ENCODE results near the genes TMCC1 and CPNE4.

DNA sequence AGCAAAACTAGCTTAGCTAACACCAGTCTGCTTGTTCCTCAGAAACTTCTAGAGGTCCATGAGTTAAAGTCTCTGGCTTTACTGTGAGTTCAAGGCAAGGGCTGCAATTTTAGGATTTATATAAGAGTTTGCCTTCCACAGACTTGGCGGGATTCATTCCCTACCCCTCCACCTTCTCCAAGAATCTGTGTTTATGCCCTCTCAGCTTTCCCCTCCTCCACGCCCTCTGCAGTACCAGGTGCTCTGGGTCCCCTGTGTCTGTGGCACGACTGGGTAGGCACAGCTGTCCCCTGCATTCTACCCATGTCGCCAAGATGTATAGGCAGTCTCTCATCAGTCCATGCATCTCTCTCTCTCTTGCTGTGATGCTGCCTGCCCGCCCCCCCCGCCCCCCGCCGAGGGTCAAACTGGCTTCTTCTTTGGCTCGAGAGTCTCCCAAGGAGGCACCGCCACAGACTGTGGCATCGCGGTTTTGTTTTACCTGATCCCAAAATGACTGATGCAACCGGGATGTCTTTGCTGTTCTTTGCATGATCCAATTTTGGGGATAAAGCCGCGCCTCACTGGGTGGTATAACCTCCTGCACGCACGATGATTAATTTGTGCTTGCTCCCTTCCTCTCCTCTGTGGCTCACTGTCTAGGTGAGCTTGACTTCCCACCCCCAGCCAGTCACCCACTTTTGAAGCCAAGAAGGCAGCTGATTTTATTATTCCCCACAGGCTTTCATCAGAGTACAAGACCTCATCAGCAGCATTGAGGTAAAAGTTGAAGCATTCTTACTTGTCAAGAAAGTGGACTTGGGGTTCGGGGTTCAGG is 43.7 kb downstream of the EFCAB12 start:
- PRO-cap, 2 experiments = no peak in any of the 2 experiments

- PRO-cap, 2 experiments = no peak in any of the 2 experiments
Measured at GRCh38 chr3:129417312-129417839, 11.1 kb downstream of the EFCAB12 start.

DNA sequence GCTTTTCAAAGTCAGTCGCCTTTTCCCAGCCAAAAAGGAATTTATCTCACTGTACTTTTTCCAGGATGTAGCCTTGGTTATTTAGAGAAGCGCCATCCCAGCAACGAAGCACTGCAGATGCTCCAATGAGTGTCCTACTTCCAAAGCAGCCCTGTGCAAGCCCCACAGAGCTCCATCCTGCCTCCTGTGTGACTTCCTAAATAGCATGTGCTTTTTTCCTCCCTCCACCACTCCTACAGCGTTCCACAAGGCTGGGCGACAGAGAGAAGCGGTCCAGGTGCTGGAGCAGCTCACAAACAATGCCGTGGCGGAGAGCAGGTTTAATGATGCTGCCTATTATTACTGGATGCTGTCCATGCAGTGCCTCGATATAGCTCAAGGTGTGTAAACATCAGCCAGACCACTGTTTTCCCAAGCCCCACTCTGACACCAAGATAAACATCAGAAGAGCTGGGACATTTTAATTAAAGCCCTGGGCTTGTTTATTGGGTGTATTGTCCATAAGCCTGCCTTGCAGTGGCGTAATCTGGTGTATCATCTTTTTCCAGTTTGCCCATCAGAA is 22.2 kb upstream of the RHO start:
- PRO-cap, 2 experiments = no peak in any of the 2 experiments

DNA sequence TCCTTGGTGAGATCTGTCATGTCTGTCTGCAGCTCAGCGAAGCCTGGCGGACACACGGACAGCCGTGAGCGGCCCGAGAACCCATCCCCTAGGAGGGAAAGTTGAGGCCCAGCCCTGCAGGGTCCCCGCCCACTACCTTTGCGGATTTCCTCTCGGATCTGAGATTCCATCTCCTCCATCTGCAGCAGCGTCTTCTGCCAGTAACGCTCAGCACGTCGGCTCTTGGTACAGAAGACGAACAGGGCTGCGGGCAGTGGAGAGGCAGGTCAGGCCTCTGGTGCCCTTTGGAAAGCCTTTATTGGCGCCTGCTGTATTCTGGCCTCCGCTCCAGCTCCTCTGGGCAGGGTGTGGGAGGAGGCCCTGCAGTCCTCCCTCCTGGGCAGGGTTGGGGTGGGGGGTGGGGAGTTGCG is 24.6 kb downstream of the H1-8 start:
- PRO-cap, 2 experiments = no peak in any of the 2 experiments

DNA sequence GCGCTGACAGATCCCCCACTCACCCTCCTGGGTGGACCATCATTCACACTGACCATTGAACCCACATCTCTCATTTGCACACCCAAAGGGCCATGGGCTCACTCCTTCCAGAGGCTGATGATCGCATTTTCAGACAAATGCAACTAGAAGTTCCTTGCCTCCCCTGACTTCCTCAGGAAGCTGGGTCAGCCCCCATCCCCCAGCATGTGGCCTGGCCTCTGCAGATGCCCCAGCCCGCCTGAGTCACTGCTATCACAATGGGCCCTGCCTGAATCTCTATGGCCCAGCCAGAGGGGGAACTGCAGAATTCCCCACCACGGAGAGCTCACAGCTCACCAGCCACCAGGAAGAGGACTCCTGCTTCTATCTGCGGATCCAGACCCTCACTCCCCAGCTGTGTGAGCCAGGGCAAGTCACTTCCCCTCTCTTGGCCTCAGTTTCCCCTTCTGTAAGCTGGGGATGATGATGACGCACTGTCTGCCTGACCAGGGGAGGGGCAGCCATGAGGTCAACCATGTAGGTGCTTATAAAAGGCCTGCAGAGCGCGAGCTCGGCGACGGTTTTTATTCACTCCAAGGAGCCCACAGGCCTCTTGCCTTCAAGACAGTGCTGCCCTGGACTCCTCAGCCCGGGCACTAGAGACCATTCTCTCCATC is 6.9 kb downstream of the PLXND1 start:
- PRO-cap, 2 experiments = peak in 1 of 2 experiments; most common plus-strand start position 556 of the sequence (in 1)

DNA sequence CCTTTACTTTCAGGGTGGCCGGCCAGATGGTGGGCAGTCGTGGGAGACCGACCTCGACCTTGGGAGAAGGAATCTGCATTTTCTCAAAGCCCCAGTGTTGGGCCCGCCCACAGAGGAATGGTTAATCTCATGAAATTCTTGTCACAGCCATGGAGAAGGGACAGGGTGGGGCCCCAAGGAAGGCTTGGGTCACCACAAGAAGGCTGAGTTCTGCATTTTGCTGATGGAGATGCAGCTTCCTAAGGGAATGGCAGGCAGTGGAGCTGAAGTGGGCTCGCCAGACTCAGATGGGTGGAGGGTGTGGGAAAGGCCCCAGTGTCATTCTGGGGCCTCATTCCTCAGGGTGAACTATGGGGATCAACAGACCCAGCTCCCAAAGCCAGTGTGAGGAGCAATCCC is 2.8 kb downstream of the PLXND1 start:
- PRO-cap, 2 experiments = no peak in any of the 2 experiments

DNA sequence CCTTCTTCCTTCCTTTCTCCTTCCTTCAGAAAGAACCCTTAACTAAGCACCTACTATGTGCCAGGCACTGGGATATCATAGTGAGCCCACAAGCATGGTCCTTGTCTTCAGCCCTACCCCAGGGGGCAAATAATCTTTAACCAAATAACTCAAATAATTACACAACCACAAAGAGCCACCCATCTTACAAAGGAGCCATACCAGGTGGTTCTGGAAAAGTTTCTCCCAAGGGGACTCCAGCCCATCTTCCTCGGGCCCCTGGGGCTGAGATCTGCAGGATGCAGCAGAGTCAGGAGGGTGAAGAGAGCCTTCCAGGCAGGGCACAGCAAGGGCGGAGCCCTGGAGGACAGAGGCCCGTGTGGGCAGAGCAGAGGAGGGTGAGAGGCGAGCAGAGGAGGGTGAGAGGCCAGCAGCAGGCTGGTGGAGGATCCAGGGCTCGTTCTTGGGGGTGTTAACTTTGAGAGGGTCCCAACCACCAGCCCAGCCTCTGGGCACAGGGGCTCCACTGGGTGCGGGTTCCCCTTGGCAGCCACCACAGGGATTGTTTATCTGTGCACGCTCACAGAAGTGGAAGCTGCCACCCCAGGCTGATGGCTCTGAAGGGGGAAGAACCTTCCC is 9.1 kb upstream of the PLXND1 start:
- PRO-cap, 2 experiments = no peak in any of the 2 experiments

- PRO-cap, 2 experiments = no peak in any of the 2 experiments
Measured at GRCh38 chr3:129670284-129671338, 64.1 kb upstream of the PLXND1 start.

- PRO-cap, 2 experiments = no peak in any of the 2 experiments
Measured at GRCh38 chr3:129674355-129674790, 67.9 kb upstream of the PLXND1 start.

DNA sequence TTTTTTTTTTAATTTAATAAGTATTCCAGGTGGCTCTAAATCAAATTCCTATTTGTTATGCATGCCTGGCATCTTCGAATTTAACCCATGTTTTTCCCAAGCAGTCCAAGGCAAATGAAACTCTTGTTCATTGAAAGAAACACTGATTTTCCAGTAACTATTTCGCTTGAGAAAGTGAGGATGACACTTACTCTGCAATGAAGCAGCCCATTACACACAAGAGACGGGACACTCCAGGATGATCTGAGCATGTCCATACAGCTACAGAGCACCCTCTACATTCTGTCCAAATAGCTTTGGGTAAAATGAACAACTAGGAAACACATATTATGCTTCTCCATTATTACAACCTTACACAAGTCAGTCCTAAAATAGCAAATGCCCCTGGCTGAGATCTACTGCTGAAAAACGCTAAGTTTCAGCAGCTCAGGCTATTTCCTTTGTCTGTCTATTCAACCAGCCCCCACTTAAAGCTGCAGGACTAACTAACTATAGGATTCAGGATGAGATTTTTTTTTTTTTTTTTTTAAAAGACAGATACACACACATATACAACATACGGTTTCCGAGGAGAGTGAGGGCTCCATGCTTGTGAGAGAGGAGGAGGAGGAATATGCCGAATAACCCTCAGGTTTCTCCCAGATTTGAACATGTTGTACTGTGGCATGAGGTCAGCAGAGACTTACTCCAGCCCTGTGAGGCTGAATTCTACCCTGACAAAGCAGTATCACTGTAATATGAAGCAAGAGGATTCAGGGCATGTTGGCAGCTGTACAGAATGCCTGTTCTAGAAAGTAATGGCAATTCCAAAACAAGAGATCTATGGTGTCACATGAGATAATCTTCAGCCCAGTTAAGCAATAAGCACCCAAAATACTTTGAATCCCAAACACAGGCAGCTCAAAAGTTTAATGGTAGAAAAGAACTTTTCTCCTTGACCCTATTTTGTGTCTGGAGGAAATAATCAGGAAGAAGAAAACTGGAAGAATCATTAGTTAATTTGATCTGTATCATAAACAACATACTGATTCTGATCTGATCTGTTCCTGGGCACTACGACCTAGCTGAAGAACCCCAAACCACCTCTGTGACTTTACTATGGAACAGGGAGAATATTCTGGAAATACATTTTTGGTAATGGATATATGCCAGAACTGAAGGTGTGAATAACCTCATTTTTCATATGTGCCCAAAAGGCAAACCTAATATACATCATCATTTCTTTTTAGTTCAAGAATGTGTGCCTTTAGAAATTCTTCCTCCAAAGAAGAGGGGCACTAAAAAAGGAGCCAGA is 117.4 kb upstream of the PLXND1 start:
- PRO-cap, 2 experiments = peak in 1 of 2 experiments; most common minus-strand start position 710 of the sequence (in 1)

GRCh38 chr3:129794094-129794790 is 99.3 kb downstream of the TMCC1 start:
- PRO-cap, 2 experiments = no peak in any of the 2 experiments

DNA sequence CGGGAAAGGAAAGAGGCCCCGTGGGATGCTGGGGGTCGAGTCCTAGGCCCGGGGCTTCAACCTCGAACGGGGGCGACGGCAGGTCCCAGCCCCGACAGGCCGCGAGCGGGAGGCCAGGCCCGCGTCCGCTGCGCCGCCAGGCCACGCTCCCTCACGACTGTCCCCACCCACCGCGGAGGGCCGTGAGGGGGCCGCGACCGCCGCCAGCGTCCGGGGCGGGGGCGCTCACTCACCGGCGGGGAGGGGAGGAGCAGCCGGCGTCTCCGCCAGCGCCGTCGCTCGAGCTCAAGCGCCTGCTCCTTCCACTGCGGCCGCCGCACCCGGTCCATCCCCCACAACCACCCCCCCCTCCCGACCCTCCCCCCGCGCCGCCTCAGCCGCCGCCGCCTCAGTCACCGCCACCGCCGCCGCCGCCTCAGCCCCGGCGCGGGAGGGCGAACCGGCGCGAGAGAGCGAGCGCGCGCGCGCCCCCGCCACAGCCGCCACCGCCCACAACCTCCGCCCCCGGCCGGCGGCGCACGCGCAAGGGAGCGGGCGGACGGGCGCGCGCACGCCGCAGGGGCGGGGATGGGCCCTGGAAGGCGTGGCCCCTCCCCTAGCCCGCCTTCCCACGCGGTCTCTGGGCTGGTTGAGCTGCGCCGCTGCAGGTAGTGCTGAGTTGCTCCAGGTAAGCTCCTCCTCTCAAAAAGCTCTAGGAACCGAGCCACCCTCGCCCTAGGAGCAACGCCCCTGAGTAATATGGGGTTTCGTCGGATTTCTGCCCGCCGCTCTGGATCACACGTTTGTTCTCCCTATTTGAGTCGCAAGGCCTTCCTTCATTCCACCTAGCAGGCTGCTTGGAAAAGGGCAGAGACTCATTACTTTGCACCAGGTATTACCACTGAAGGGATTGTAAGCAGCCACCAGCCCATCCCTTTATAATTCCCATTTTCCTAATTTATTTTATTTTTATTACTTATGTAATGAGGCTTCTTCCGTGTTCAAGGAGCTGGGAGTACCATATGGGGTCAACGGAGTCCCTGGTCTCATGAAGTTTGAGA is at the start of gene TMCC1:
TMCC1 (minus strand) TSS at position 451 of the 1,040 bp plus-strand sequence.
- PRO-cap, 2 experiments = peak in 2 of 2 experiments; most common plus-strand start position 228 of the sequence (in 2); most common minus-strand start position 329 of the sequence (in 2)

DNA sequence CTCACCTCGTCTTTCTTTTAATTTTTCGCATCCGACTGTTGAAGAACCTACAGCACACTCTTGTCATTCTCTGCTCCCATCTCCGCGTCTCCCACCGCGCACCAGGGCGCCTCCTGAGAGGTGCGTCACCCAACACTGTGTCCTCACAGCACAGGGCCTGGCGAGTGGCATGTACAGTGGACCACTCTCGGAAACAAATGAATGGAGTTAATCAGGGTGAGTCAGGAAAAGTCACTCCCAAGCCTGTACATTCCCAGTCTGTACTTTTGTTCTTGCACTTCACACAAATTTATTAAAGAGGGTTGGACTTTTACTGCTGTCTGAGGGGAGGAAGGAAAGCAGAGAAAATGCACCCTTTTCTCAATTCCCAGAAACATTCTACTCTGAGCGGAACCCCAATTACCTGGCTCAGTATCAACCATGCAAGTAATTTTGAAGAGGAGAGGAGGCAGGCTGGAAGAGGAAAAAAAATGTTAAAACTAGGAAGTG is 660 bp downstream of the COL6A6 start:
- PRO-cap, 2 experiments = no peak in any of the 2 experiments

DNA sequence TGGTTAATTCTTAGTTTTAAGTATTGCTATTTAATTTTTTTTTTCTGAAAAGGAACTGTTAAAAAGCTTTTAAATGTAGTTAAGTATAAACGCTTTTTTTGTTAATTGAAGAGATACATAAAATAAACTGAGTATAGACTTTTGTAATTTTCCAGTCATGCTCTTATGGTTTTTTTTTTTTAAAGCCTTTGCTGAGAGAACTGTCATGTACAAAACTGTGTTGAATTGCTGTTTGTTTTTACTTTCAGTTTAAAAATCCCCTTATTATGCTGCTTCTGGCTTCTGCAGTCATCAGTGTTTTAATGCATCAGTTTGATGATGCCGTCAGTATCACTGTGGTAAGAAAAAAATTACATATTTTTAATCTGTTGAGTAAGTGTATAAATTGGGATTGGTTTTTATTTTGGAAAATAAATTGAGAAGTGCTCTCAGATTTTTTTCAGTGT is 40.5 kb downstream of the ATP2C1 start:
- PRO-cap, 2 experiments = no peak in any of the 2 experiments

GRCh38 chr3:130953545-130954079 is 59.7 kb downstream of the ATP2C1 start:
- PRO-cap, 2 experiments = no peak in any of the 2 experiments

- PRO-cap, 2 experiments = no peak in any of the 2 experiments
Measured at GRCh38 chr3:131027005-131027558, 405 bp downstream of the NEK11 start.

DNA sequence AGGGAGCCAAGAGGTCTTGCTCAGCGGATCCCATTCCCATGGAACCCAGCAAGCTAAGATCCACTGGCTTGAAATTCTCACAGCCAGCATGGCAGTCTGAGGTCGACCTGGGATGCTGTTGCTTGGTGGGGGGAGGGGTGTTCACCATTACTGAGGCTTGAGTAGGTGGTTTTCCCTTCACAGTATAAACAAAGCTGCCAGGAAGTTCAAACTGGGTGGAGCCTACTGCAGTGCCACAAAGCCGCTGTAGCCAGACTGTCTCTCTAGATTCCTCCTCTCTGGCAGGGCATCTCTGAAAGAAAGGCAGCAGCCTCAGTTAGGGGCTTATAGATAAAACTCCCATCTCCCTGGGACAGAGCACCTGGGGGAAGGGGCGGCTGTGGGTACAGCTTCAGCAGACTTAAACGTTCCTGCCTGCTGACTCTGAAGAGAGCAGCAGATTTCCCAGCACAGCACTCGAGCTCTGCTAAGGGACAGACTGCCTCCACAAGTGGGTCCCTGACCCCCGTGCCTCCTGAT is 15.7 kb downstream of the NEK11 start:
- PRO-cap, 2 experiments = no peak in any of the 2 experiments

GRCh38 chr3:131330998-131331655 is 50.4 kb upstream of the NUDT16 start:
- PRO-cap, 2 experiments = no peak in any of the 2 experiments

GRCh38 chr3:131492931-131493395 is 9.8 kb downstream of the MRPL3 start:
- PRO-cap, 2 experiments = no peak in any of the 2 experiments

GRCh38 chr3:132033907-132035363 is at the start of gene CPNE4:
Gene CPNE4 (minus strand): TSS chr3:132035014.
- PRO-cap, 2 experiments = no peak in any of the 2 experiments

Measured in psoas muscle (tissue), 2 donors.